ENCODE measurements around a stretch of chr3.

- RRBS, result no CpG with 5 or more reads among the region's 10 CpGs
Observed at GRCh38 chr3:196652890-196653630, 13.6 kb downstream of the NRROS start.

- RRBS, result no CpG with 5 or more reads among the region's 26 CpGs
Observed at GRCh38 chr3:196662003-196662986, 22.8 kb downstream of the NRROS start.

DNA sequence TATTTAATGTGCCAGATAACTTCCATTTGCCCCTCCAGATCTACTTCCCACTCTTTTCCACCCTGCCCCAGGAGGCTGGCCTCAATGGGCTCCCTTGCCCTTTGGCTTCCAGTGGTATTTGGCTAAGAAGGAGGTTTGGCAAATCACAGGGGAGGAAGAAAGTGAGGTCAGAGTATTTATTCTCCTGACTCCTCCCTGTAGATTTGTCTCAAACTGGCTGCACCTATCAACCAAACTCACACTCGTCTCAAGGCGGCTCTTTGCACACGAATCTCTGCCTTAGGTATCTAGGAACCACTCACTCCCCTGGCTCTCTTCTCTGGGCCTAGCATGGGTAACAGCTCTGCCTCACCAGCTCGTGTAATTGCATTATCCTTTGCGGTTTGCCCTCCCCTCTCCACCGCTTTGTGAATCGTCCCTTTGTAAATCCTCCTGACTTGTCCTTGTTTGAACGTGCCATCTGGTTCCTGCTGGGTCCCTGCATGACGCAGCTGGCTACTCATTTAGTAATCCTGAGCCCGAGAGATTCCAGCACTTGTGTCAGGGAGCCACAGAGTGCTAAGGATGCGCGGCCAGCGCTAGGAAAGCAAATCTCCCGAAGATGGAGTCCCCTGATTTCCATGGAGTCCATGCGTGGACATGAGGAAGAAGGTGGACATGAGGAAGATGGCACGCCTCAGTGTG, 26.5 kb downstream of the NRROS start:
- RRBS, result no CpG with 5 or more reads among the region's 16 CpGs

GRCh38 chr3:196962080-196962752, 6.4 kb downstream of the PIGZ start:
- RRBS, result no CpG with 5 or more reads among the region's 8 CpGs

GRCh38 chr3:197004228-197004541, 25.4 kb downstream of the MELTF start:
- RRBS, result no CpG with 5 or more reads among the region's 6 CpGs

DNA sequence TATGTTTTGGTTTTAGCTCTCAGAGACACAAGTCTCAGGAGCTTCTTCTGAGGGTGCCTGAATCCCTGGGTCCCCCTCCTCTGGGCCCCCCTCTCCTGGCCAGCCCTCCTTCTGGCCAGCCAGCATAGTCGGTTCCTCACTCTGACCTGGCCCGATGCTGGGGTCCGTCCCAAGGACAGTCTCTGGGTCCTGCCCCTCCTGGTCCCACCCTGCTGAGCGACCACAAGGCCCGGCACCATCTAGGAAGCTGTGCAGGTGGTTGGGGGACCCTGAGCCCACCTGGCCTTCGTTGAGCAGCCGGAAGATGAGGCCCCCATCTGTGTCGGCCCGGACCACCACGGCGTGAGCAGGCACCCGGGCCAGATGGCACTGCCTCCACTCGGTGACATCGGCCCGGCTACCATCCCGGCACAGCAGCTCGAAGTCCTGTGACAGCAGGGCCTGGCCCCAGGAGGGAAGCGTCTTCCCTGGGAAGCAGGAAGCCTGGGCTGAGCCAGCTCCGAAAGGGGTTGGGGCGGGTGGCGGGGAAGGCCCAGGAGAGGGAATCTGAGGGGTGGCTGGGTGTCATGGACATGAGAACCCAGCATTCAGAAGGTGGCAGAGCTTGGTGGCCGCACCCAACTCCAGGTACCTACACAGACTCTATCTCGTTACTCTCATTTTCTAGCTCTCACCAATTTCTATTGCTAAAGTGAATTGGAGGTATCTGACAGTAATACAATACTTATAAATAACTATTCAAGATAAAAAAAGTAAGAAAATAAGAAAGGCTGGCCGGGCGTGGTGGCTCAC, 12.6 kb downstream of the MELTF start:
- RRBS, result 93% methylated on average over 6 of the region's 25 CpGs

DNA sequence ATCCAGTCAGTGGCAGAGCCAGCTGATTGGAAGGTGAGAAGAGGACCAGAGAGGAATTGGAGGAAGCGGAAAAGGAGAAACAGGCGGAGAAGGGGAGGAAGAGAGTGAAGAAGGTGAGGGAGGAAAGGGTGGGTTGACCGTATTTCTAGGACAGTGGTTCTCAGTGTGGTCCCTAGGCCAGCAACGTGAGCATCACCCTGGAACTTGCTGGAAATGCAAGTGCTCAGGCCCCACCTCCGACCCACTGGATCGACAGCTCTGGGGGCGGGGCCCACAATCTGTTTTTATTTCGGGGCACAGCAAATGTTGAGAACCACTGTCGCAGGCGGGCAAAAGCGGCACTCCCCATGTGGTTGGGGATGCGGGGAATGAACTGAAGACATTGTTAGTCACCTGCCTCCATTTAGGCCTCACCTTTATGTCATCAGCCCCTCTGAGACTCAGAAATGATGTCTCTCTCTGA, 954 bp upstream of the MELTF start:
- RRBS, result no CpG with 5 or more reads among the region's 12 CpGs

DNA sequence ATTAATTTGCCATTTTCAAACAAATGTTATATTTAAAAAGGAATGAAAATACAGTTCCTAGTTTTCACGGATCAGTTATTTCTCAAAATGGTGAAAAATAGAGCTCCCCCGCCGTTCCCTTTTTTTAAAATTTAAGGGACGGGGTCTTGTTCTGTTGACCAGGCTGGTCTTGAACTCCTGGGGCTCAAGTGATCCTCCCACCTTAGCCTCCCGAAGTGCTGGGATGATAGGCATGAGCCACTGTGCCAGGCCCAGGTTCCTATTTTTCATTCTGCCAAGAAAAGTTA, 30.5 kb upstream of the MELTF start:
- RRBS, result no CpG with 5 or more reads among the region's 5 CpGs

GRCh38 chr3:197065115-197066025, 35.8 kb upstream of the MELTF start:
- RRBS, result no CpG with 5 or more reads among the region's 7 CpGs

GRCh38 chr3:197073411-197074209, 44.0 kb upstream of the MELTF start:
- RRBS, result no CpG with 5 or more reads among the region's 7 CpGs

GRCh38 chr3:197085355-197086017, 55.9 kb upstream of the MELTF start:
- RRBS, result no CpG with 5 or more reads among the region's 6 CpGs

DNA sequence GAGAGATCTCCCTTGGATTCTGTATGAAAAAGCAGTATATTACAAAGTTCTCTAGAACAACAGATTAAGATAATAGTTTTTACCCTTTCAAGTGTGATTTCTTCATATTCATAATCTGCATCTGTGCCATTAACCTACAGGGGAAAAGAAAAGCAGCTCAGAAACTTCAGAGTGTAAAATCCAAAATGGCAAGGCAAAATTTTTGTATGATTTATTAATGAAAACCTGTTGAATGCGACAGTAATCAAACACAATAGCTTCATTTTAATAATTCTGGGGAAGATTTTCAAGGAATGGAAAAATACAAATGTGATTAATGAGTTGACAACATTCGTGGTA, 113.0 kb upstream of the MELTF start:
- RRBS, result no CpG with 5 or more reads among the region's 2 CpGs

DNA sequence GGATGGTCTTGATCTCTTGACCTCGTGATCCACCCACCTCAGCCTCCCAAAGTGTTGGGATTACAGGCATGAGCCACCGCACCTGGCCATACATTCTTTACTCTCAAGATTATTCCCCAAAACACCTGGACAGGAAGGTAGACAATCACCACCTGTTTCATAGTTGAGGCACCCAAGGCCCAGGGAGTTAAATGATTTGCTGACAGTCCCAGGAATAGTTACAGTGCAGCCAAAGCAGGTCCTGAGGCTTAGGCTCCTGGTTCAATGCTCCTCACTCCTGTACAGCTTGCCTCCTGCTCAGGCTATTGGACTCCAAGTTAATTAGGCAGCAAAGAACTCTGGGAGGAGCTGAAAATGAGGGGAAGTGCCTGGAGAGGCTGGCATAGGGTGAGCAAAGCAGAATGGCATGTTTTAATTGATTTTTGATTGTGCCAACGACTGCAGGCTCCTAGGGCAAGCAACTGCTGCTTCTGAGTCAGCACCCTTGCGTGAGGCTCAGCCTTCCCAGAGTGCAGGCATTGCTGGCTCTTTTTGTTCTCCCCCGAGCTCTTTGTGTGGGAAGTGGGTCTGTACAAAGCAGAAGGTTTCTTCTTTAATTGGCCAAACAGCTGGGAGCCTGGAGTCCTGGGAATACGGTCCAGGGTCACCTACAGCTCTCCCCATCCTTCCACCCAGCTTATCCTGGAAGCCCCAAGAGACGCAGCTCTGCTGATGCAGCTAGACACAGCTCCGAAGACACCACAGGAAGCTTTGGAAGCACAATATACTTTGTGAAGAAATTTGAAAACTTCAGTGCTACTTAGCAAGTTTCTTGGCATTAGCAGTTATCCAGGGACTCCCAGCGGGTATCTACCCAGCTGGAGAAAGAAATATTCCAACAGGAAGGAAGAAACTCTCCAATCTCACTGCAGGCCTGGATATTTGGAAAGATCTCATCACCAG, 77.0 kb downstream of the BDH1 start:
- RRBS, result no CpG with 5 or more reads among the region's 9 CpGs

DNA sequence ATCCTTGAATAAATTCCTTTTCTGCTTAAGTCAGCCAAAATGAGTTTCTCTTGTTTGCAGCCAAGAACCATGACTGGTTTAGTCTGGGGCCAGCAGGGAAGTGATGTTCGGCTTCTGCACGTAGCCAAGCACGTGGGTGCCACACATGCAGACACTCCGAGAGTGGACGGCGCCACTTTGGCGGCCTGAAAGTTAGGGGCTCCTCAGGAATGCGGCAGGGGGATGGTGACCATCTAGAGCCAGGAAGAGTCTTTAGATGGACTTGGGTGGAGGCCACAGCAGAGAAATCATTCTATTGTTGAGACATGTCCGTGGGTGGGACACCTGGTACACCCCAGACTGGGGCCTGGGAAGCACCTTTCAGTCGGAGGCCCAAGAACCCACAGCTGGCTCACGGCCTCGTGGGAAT, 60.9 kb downstream of the BDH1 start:
- RRBS, result no CpG with 5 or more reads among the region's 12 CpGs

DNA sequence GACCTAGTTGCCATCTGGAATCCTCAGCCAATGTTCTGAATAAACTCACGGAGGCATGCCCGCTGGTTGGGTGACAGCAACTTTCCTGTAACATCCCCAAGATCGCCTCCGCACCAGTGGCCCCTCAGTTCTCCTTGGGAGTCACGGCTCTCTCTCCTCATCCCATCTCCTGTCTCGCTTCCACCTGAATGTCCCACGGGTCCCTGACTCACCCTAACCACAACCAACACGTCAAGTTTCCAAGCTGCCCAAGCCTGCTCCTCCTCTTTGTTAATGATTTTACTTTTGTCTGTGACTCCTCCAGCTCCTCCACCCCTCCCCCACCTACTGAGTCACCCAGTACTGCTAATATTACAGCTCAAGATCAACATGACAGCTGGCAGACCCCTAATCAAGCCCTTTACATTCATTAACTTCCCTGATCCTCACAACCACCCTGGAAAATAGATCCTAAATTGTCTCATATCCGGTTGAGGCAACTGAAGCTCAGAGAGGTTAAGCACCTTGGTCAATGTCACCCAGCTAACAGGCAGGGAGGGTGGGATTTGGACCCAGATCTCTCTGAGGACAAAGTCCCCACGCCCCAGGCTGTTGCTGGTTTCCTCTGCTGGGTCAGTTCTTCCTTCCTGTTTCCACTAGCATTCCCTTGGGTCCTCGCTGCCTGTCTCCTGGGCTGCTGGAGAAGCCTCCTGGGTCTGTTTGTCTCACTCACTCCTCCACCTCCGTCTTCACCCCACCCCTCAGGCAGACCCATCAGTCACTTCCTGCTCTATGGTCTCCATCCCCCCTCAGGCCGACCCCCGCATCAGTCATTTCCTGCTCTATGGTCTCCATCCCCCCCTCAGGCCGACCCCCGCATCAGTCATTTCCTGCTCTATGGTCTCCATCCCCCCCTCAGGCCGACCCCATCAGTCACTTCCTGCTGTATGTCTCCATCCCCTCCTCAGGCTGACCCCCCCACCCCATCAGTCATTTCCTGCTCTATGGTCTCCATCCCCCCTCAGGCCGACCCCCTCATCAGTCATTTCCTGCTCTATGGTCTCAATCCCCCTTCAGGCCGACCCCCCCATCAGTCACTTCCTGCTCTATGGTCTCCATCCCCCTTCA, 39.0 kb downstream of the BDH1 start:
- RRBS, result no CpG with 5 or more reads among the region's 19 CpGs

GRCh38 chr3:197540800-197541461, 14.8 kb downstream of the BDH1 start:
- RRBS, result no CpG with 5 or more reads among the region's 8 CpGs

DNA sequence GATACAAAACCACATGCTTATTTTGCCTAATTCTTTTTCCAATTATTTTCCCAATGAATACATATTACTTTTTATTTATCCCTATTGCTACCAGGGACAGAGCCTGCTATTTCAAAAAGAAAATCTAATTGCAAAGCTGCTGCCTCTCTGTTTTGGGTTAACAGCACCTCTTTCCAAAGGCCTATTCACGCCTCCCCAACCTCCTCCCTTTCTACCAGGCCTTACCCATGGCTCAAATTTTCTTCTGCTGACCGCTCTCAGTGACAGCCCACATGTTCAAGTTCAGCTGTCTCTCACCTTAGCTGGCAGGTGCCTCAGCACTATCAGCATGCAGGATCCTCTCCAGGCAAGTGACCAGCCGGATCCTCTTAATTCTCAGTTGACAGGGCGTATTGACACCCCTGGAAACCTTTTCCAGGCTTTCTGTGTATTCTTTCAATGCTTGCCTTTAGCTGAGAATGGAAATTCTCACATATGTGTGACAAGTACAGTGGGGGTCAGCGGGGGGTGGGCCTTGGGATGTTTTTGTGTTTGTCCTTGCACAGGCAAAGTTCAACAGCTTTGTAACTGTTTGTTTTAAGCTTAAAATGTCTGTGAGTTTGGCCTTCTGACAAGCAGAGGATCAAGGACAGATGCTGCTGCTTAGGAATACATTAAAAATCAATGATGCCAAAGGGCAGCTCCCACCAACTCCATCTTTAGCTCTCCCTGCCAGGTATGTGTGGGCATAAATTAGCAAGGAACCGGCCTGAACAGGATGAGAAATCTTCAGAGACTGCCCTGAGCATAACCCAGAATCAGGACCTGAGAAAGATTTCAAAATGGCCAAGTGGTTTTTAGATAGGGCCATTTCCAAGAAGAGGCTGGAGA, 17.4 kb upstream of the BDH1 start:
- RRBS, result no CpG with 5 or more reads among the region's 6 CpGs

DNA sequence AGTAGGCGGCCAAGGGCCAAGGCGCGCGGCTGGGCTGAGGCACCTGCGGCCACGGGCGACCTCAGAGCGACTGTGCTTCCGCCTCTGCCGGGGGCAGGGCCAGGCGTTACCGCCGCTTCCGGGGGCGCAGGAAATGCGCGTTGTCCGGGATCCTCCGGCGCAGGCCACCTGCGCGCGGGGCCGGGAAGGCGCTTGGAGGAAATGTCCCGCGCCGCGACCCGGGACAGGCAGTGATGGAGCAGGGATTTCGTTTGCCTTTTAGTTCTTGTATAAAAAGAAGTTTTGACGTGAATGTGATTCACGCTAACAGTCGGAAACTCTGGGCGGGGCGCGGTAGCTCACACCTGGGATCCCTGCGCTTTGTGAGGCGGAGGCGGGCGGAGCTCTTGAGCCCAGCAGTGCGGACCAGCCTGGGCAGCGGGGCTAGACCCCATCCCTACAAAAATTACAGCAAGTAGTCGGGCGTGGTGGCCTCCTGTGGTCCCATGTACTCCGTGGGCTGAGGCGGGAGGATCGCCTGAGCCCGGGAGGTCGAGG, 81.9 kb downstream of the RUBCN start:
- RRBS, result no CpG with 5 or more reads among the region's 50 CpGs

GRCh38 chr3:197773901-197774664, 17.0 kb upstream of the LRCH3 start:
- RRBS, result no CpG with 5 or more reads among the region's 22 CpGs

DNA sequence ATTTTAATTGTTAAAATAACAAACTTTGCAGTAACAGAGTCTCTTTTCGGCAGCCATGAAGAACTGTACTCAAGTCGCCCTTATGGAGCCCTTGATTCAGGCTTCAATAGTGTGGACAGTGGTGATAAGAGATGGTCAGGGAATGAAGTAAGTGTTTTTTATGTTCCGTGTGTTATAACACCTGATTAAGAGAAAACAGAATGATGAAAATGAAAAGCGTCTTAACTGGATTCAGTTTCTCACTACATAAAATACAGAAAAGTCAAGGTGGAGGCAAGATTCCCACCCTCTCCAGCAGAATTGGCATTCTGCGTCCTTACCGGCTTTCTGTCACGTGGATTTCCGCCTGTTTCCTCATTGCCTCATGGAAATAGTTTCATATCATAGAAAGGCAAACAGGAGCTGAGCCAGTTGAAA, 39.7 kb downstream of the LRCH3 start:
- RRBS, result no CpG with 5 or more reads among the region's 8 CpGs

Data from epithelial cell of esophagus (primary cell).